ENCODE measurements around a stretch of chr20.

- RRBS: no CpG with 5 or more reads among the region's 10 CpGs
Observed at GRCh38 chr20:64213798-64214156, 41.8 kb upstream of the PCMTD2 start.

- RRBS: no CpG with 5 or more reads among the region's 12 CpGs
Observed at GRCh38 chr20:64236369-64237023, 19.1 kb upstream of the PCMTD2 start.

DNA sequence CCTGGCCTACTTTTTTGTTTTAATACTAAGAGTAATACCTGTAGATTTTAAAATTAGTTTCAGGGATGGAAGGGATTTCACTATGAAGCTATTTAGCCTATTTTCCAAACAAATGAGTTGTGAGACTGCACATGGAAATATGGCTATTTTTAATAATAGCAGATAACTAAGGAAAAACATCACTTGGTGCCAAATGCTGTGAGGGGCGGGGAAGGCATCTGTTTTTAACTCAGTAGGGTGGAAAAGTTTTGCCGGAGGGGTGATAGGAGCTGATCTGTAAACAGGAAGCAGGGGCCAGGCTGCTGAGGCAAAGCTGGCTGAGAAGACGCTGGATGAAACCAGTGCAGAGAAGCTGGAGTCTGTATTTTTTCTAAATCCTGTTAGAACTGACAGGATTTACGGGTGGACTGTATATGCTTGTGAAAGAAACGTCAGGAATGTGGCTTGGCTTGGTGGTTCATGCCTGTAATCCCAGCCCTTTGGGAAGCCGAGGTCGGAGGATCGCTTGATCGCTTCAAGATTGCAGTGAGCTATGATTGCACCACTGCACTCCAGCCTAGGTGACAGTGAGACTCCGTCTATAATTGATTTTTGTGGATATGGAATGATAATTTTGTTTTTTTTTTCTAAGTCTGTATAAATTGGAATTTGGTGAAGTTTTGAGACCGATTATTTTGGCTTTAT is 5.6 kb downstream of the PCMTD2 start:
- RRBS: no CpG with 5 or more reads among the region's 11 CpGs

Data from OVCAR3 (cell line).